ENCODE measurements around the gene WASF3.

DNA sequence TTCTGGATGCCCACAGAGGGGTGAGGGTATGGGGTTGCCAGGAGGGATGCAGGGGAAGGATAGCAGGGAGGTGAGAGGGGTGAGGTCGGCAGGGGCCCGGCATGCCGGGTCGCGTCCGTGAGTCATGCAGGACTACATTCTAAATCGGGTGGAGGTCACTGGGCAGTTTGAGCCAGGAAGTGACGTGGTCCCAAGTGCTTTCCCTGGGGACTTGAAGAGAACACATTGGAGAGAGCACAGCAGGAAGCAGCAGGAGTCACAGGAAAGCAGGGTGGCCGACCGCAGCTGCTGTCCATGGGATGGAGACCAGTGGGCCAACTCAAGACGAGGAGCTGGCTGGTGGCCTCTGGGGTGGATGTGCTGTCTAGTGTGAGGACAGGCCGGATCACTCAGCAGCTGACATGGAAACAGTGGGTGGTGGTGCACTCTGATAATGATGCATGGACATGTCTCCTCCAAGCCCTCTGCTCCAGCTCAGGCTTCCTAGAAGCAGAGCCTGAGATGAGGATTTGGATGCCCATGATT is 91.9 kb upstream of the WASF3 start:
- PRO-cap: no peak

DNA sequence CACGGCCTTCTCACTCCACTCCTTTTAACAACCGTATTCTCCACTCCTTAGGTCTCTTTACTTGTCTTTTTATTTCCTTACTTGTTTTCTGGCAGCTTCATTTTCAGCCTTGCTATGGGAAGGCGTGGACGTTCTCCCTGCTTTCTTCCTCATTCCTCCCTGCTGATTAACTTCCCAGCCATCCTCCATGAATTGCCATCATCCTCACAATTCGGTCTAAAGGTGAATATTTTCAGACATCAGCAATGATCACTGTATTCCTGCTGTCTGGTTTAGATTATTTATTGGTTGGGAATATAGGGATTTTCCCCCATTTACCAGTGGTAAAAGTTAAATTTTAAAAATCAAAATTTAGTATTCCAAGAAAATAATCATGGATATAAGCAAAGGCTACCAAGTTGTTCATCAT is 77.0 kb upstream of the WASF3 start:
- PRO-cap: no peak

- PRO-cap: no peak
Observed at GRCh38 chr13:26557626-26558810, at the start of gene WASF3. TSS of gene WASF3 (plus strand) at chr13:26557683.

DNA sequence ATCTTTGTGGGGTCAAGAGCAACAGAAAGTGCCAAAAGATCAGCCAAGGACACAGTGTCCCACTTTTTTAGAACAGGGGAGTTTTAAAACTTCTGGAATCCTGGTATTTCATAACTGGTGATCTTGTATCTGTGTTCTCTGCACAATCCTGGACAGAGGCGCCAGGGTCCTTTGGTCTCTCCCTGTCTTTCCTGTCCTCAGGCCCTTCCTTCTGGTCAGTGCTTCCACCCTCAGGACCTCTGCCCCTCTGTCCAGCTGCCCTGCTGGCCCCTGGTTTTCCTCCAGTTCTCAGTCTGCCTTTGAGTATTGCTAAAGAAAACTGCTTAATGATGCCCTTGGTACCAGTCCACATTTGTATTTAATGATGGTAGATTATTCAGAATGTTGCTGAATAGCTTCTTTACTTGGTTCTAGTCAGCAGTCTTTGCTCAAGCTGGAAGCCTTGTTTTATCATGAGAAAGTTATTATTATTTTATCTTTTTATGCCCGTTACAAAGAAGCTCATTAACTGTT is 47.4 kb downstream of the WASF3 start:
- PRO-cap: no peak

GRCh38 chr13:26954635-26955509 is 194.3 kb upstream of the GPR12 start:
- PRO-cap: no peak

GRCh38 chr13:27131195-27131487 is 40.5 kb downstream of the USP12 start:
- PRO-cap: no peak

GRCh38 chr13:27161799-27162363 is 9.7 kb downstream of the USP12 start:
- PRO-cap: no peak

DNA sequence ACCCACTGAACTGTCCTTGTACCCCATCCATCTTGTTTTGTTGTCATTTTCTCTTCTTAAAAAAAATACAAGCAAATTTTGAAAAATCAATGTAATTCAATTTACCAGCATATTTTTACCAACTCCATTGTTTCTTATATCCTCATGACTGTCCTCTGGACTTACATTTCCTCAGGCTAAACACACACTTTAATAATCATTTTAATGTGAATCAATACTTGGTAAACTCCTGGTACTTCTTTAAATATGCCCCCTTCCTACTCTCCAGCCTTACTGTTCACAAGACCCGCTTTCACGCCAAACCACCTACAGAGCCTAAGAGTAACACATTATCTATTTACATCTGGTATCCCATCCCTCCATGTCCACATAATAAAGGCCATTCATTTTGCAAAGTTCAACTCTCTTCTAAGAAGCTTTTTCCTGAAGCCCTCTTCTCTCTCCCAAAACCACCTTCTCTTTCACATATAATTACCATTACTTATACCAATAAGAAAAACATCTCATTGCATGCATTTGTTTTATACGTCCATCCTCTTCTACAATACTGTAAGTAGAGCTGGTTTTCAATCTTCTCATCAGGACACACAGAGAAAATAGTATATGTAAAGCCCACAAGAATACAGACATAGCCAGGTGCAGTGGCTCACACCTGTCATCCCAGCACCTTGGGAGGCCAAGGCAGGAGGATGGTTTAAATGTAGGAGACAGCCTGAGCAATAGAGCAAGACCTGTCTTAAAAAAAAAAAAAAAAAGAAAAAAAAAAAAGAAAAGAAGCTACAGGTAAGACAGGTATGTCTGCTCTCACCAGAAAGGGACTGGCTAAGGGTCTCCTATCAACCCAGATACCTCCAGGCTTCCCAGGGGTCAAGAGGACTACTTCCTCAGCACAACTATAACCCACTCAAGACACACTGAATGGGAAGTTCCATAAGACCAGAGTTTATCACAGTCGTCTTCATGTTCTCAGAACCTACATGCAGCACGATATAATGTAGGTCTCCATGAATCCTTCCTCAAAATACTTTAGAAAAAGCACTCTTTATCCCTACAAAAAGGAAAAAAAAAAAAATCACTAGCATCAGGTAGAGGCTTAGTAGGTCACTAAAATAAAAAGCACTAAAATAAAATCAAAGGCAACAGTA is 8.2 kb downstream of the USP12 start:
- PRO-cap: no peak

DNA sequence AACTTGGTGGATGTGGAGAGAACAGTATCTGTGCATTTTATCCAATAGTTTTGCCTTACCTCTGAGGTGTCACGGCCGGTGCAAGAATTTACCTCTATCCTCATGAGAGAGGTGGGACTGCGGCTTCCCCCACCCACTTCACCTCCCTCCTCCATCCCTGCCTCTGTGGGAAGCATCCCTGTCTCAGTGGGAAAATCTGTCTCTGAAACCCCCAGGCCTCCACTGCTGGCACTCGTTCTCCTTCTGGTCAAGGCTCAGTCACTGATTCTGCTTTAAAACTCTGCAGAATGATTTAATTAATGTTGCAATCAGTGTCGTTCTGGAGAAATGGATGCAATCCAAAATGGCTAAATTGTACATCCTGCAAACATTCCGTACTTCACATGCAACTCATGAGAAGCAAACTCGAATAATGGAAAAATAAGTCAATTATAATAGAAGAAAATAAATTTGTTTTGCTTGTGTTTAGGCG is 5.5 kb downstream of the RASL11A start:
- PRO-cap: no peak

DNA sequence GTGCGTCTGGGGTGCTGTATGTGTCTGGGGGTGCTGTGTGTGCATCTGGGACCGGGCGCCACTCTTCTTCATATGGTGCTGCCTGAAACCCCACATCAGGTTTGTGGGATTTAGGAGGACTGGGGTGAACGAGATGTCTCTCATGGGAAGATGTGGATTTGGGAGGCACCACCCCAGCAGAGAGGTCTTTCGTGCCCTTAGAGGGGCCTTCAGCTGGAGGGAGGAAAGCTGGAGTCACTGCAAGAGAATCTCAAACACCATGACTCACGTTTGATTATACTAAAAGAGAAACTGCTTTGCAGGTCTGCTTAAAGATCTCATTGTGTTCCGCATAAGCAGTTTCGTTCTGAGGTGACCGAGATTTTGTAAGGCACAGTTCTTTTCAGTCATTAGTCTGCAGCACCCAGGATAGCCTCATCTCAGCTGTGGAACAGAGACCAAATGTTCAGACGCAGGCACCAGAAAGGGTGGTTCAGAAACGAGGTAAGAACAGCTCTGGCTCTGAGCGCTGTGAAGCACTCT is 71.3 kb upstream of the GTF3A start:
- PRO-cap: no peak

- PRO-cap: no peak
Observed at GRCh38 chr13:27477251-27477864, 27.0 kb upstream of the MTIF3 start.

- PRO-cap: no peak
Observed at GRCh38 chr13:27826505-27826956, 34.2 kb downstream of the GSX1 start.

DNA sequence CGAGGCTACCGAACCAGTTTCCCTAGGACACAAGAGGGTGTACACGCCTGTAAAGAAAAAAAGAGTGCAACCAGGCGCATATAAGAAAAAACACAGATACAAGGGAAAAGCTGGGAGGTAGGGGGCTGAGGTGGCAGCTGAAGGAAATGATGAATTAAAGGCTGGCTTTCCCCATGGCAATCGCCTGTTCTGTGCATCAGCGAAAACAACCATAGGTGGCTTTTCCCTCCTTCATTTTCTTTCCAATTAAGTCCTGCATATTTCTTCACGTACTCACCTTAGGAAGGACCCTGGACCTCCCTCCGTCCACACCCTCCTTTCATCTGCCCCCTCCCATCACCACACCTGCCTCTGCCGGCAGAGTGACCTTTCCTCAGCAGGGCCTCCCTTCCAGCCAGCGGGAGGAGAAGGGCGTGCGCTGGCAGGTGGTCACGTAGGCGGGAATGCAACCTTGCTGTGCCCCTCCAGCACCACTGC is 60.9 kb downstream of the GSX1 start:
- PRO-cap: no peak

DNA sequence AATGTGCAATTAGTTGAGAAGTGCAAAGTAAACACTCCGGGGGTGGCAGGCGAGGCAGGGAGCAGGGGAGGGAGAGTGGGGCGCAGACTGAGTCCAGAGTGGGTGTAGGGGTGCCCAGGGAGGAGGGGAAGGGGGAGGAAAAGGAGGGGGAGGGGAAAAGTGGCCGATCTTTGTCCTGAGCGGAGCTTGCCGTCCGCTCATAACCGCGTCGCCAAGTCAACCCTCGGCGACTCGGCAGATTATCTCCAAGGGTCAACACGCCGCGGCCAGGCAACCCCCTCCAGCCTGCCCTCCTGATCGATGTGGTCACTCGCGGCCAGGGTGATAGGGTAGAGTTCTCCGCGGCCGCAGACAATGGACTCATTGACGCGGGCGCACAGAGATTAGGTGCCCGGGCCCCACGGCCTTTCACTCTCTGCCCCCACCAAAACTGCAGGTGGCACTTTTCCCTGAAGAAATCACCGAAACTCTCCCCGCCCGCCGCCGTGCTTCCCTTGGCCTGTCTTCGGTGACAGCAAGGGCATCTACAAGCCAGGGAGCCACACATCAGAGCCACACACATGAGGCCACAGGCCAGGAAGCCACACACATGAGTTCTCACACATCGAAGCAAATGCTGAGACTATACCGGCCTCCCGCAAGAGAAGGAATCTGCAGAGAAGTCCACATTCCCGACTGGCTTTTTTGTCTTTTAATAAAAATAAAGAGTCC is 1.7 kb upstream of the PDX1 start:
- PRO-cap: no peak

- PRO-cap: no peak
Observed at GRCh38 chr13:28136714-28137486, 1.4 kb upstream of the PAN3 start.

- PRO-cap: bidirectional peak, plus-strand start at chr13:28138044, minus-strand start at chr13:28137971; bidirectional peak, plus-strand start at chr13:28138224, minus-strand start at chr13:28138115
Observed at GRCh38 chr13:28138023-28138298, 384 bp upstream of the PAN3 start.

- PRO-cap: no peak
Observed at GRCh38 chr13:28140031-28140161, 1.6 kb downstream of the PAN3 start.

DNA sequence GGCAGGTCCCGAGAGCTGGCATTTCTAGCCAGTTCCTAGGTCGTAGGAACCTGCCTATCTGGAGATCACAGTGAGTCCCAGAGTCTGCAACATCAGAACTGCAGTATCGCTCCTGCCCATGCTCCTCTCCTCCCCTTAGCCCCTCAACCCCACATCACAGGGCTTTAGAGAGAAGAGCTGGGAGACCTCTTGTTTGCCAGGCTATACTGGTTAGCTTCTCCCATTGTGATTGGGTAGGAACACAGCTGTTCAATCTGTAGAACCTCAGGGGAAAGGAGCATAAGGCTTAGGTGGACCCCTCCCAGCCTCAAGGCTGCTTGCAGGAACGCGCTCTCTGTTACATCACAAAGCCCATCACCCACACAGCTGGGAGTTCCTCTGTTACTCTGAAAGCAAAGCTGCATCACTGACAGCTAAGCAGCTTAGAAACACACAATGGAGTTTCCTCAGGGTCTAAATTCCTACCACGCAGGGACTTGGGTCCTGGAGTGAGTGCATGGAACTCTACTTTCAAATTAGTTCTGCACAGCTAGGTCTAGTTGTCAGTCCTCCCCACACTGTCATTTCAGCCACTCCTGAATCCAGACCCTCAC is 169.9 kb downstream of the PAN3 start:
- PRO-cap: no peak

- PRO-cap: no peak
Observed at GRCh38 chr13:28416204-28416616, 78.7 kb downstream of the FLT1 start.

DNA sequence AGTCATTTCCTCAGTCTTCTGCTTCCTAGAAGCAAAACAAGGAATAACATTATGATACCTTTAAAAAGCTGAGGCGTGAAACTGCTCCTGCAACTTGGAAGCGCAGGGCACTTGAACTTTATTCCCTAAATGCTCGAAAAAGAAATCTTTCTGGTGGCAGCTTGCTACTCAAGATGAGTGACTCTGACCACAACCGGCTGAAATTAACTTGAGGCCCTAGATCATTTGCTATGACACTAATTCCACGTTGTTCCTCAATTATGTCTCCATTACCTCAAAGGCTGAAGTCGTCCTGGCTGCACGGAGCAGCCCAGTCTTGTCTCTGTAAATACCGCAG is 885 bp upstream of the FLT1 start:
- PRO-cap: no peak